ENCODE data around the genes STRA8 and SVOPL.

DNA sequence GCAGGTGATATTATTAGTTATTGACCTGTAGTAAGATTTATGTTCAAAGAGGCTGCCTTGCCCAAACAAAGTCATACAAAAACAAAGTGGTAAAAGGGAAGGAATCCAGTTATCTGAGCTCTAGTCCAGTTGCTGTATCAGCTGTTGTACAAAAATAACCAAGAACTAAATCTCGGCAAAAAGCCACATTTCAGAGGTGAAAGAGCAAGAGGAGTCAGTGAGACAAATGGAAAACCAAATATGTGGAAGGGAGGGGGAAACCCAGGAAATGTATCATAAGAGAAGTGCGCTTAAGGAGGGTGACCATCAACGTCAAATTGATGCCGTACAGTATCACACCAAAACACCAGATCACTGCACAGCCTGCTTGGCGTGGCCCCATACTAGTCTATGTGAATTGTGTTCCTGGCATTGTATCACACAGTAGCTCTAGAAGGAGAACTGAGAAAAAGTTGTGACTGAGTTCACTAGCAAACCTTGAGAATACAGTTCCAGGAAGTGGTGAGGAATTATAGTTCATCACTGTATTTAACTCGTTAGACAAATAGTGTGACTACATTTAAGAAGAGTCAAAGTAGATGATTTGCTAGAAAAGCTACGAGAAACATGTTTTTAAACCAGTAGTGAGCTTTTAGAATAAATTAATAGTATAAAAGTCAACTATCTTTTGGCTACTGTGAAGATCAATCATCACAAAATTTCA is 6.5 kb downstream of the AGBL3 start:
- PRO-cap: no peak

GRCh38 chr7:135169521-135169791 is 1.1 kb downstream of the CYREN start:
- PRO-cap: no peak

DNA sequence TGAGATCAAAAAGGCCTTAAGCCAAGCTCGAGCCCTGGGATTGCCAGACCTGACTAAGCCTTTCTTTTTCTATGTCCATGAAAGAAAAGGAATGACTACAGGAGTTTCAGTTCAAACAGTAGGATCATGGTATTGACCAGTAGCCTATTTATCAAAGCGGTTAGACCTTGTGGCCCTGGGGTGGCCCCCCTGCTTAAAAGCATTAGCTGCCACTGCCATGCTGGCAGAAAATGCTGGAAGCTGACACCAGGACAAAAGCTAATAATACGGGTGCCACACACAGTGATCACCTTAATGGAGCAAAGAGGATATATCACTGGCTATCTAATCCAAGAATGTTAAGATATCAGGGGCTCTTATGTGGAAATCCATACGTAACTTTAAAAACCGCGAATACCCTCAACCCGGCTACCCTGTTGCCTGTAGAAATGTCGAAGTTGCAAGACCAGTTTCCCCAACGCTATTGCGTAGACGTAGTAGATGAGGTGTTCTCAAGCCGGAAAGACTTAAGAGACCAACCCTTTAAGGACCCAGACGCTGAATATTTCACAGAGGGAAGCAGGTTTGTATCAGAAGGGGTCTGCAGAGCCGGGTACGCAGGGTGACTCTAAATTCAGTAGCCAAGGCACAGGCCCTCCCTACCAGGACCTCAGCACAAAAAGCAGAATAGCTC is 7.8 kb upstream of the CYREN start:
- PRO-cap: no peak

DNA sequence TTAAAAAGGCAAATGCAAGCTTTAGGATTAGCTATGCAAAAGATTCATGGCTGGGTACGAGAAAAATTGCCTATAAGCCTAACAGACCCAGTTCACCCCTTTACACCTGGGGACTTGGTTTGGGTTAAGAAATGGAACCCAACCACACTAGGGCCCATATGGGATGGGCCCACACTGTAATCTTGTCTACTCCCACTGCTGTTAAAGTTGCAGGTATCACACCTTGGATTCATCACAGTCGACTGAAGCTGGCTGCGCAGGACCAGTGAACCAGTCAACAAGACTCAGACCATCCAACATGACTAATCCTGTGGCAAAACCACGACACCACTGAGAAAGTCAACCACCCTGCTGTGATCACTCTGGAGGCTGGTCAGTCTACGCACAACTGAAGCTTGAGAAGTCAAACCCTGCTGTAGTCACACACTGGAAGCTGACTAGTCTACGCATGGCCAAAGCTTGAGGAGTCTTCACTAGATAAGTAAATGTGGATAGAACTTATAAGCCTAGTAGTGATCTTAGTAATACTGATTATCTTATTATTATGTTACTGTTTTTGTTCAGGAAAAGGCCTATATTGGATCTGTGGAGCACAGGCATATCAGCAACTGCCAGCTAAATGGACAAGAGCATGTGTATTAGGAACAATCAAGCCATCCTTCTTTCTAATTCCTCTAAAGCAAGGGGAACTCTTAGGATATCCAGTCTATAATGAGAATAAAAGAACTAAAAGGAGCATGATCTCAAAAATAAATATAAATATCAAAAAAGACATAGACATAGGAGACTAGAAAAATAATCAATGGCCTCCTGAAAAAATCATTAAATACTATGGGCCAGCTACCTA is 9.7 kb upstream of the CYREN start:
- PRO-cap: no peak

GRCh38 chr7:135205656-135206477 is 5.5 kb downstream of the WDR91 start:
- PRO-cap: no peak

DNA sequence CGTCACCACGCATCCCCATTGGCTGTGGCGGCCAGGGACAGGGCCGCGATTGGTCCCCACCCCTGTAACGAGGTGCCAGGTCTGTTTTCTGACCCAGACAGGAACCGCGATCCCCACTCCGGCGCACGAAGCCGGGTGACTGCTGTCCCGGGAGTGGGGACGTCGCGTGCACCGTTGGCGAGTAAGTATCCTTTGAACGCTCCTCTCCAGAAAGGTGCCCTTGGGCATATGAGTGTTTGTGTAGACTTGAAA is at the start of gene STRA8:
Gene STRA8, plus strand, starts transcription at position 116 of the 252 bp plus-strand sequence.
- PRO-cap: no peak

DNA sequence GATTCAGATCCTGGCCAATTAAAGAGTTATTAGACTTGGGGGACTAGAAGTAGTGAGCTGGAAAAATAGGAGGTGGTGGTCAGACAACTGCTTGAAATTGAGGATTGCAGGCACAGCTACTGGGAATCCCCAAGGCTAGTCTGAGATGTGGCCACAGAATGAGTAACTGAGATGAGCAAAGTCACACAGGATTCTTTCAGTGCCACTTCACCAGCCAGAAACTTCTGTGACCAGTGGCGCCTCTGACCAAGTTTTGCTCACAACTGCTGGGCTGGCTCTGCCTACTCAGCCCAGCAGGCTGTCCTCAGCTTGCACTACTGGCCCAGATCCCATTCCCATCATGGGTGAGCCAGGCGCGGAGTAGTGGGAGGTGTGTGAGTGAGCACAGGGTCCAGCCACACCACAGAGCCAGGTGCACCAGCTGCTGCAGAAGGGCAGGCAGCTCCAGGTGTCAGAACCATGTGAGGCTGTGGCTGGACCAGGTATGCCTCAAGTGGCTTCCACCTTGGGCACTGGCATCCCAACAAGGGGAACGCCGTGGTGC is 29.4 kb downstream of the STRA8 start:
- PRO-cap: no peak

GRCh38 chr7:135369508-135370167 is 136.0 kb downstream of the STRA8 start:
- PRO-cap: no peak

GRCh38 chr7:135615811-135616257 is 46.5 kb upstream of the STMP1 start:
- PRO-cap: no peak

GRCh38 chr7:135966532-135967323 is 10.4 kb downstream of the MTPN start:
- PRO-cap: no peak

DNA sequence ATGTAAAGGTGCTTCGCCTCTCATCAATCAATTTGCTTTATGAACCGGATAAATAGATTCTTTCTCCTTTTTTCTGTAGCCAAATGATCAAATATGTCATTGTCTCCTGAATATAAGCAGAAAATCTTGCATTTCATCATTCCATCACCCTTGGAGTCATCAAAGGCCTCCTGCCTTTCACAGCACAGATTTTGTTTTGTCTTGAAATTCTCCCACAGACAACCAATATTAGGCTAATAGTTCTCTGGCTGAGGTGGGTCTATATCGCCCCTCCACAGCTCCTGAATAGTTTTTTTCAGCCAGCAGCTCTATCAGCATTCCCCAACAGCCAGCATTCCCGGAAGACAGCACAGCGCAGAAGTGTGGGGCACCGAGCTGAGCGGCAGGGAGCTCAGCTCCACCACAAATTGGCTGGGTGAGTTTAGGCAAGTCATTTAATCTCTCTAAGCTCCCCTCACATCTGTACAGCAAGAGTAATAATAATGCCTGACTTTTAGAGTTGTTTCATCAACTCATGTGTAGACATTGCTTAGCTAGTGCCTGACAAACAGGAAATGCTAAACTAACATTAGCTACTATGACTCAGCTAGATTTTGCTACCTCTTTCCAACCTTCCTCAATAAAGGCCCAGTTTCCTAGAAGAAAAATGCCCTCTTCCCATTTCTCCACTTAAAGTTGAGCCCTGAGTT is 247.8 kb upstream of the PTN start:
- PRO-cap: no peak

DNA sequence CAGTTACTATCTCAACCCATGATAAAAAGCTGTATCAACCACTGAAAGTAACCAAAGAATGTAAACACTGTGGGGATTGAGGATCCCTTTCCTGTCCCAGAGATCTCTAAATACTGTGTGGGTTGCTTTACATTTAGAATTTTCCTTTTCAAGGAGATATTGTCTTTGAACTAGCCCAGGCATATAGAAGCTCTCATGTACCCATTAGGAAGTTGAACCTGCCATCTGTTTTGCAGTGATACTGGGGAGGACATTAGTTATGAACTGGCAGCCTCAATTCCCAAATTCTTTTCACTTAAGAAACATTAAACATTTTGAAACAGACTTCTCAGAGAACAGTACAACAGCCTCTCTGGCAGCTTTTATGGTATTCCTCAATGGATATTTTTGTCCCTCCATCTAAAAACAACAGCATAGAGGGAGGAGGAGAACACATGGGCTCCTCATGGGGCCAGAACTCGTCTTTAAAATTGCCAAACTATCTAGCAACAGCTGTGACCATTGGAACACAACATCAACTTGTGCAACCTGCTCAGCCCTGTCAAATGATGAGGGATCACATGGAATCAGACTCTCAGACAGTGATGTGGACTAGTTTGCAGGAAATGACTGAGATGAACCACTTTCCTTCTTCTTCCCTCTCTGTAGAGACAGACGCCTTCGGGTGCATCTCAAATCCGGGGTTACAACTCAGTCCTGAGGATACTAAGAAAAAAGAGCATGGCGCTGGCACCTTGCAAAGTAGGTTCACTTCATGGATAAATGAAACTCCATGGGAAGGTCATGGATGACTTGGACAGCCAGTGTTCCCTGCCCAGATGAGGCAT is 24.3 kb upstream of the DGKI start:
- PRO-cap: no peak

GRCh38 chr7:137890170-137891207 is 43.7 kb upstream of the DGKI start:
- PRO-cap: no peak

- PRO-cap: no peak
Observed at GRCh38 chr7:137942860-137943759, 58.8 kb downstream of the CREB3L2 start.

DNA sequence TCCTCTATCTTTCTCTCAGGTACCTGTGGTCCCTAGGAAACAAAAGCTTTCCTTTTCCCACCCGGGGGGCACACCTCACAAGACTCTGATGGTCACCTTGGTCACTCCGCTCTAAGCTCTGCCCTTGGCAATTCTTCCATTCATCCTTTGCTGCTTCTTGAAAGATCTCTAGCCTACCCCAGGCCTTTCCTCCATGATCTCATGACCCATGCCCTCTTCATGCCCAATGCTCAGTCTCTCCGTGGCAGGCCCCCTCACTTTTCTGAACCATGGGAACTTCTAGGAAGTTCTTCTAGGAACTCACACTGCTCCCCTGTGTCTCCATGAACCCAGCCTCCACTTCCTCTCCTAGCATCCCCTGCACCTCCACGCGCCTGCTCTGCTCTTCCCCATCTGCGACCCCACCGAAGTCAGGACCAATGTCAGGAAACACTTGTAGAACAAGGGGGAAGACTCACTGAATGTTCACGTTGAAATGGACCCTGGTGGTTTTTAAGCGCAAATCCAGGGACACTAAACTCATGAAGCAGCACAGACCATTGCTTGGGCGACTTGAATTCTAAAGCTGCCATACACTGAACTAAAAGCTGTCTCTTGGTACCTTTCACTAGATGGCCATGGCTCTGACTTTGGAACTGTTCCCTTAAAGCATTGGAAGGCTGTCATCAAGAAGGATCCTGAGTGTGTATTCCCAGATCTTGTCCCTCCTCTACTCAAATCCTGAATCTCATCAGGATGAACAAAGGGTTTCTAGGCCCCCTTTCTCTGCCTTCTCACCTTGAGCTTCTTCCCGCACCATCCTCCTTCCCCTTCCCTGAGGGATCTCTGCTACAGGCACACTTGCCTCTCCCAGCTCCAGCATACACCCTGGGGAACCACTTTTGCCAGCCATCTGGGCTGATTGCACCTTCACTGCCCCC is 40.0 kb downstream of the CREB3L2 start:
- PRO-cap: no peak

GRCh38 chr7:137962575-137963534 is 39.0 kb downstream of the CREB3L2 start:
- PRO-cap: no peak

- PRO-cap: no peak
Observed at GRCh38 chr7:137985213-137985922, 16.5 kb downstream of the CREB3L2 start.

- PRO-cap: no peak
Observed at GRCh38 chr7:137998775-137999203, 3.1 kb downstream of the CREB3L2 start.

- PRO-cap: no peak
Observed at GRCh38 chr7:138208149-138208896, 132.1 kb downstream of the AKR1D1 start.

DNA sequence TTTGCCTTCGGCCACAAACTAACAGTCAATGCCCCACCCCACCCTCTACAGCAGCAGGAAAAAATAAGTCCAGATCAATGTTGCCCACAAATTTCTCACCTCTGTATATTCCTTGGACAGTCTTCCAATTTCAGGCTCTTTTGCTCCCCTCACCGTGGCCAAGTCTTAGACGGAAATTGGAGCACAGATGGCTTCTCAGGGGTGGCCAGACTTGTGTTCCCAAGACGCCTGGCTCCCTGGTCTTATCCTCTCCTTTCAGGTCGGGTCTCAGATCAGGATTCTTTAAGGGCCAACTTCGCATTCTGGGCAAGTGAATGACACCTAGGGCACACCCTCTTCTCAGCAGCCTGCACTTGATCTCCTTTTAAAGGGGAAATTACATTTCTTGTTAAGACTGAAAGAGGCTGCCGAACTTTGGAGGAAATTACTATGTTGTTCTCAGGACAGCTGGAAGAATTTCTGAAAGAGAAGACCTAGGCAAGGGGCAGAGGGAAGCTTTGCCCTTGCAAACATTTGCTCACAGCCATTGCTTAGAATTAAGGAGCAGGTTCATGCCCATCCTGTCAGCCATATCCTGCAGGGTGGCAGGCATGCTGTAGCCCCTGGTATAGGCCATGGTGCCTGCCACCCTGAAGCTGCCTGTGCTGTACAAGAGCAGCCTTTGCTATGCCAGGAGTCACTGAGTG is at the start of gene SVOPL:
Gene SVOPL, minus strand, starts transcription at position 284 of the 686 bp plus-strand sequence.
- PRO-cap: no peak

Data from REH cell (cell line).